Myometrial cell (primary cell): ENCODE measurements around a stretch of chr21.

DNA sequence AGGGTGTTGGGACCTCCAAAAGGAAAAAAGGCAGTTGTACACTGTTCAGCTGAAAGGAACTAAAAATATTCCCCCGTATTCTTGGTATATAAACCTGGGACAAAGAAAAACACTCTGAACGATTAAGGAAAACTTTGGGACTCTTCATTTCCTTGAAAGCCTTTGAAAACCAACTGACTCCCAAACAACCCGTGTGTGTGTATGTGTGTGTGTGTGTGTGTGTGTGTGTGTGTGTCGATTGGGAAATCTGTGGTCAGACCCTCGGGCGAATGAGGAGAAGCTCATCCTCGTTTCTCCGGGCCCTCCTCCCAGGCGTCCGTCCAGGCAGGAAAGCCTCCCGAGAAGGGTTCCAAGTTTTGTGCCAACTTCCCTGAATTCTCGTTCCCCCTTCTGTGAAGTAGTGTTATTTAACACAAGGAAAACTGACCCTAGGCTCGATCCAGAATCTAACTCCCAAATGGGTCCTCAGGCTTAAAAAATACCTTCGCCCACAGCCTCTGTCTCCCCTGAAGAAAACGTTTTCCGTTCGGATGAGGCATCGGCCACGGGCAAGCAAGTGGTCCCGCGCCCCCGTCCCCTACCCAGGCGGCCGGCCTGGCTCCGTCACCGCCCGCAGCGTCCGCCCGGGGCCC, 4411.6 kb upstream of the TPTE start:
- RAMPAGE, long total RNA = no peak

DNA sequence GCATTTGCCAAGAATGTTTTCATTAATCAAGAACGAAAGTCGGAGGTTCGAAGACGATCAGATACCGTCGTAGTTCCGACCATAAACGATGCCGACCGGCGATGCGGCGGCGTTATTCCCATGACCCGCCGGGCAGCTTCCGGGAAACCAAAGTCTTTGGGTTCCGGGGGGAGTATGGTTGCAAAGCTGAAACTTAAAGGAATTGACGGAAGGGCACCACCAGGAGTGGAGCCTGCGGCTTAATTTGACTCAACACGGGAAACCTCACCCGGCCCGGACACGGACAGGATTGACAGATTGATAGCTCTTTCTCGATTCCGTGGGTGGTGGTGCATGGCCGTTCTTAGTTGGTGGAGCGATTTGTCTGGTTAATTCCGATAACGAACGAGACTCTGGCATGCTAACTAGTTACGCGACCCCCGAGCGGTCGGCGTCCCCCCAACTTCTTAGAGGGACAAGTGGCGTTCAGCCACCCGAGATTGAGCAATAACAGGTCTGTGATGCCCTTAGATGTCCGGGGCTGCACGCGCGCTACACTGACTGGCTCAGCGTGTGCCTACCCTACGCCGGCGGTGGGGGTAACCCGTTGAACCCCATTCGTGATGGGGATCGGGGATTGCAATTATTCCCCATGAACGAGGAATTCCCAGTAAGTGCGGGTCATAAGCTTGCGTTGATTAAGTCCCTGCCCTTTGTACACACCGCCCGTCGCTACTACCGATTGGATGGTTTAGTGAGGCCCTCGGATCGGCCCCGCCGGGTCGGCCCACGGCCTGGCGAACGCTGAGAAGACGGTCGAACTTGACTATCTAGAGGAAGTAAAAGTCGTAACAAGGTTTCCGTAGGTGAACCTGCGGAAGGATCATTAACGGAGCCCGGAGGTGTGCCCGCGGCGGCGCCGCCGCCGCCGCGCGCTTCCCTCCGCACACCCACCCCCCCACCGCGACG, 2266.3 kb upstream of the TPTE start:
- RAMPAGE, long total RNA = no peak

GRCh38 chr21:8758761-8759520, 1762.4 kb upstream of the TPTE start:
- RAMPAGE, long total RNA = no peak

- RAMPAGE, long total RNA = no peak
Measured at GRCh38 chr21:8815145-8815950, 1706.0 kb upstream of the TPTE start.

DNA sequence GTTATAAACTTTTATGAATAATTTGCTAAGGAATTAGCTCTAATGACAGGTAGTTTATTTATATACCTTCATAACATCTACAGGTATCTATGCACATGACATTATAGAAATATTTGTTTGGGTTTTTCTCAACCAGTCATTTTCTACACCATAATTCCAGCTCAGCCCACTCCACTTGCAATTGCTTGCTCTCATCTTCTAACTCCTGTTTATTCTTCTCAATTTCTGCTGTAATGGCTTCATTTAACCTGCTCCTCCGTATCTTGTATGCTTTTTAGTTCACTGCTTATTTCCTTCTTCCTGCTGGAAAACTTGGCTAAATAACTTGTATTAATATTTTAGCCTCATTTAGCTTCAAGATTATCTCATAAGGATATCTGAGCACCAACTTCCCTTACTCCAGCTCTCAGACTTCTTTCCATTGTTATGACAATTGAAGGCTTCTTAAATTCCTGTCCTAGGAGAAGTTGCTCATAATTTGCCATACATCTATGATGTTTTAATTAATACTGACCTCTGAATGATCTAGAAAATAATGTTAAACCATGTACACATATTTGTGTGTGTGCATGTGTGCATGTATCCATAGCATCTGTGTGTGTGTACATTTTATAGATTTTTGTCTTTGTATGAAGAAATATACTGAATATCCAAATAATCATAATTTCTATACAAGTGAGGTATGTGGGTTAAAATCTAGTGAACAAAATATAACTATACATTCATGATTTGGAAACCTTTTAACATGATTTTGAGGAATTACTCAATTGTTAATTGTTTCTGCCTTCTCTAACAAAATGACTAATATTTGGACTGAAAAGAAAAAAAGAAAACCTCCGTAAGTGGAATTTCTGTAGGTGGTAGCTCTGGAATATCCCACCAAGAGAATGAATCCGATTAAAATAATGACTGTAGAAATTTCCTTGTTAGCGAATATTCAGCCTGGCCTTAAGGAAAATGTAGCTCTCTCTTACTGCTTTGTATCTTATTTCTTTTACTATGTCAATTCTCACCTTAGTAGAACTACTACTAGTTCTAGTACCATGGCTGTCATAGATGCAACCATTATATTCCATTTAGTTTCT, 1524.3 kb upstream of the TPTE start:
- RAMPAGE, long total RNA = no peak

GRCh38 chr21:9002037-9002880, 1519.1 kb upstream of the TPTE start:
- RAMPAGE, long total RNA = no peak

DNA sequence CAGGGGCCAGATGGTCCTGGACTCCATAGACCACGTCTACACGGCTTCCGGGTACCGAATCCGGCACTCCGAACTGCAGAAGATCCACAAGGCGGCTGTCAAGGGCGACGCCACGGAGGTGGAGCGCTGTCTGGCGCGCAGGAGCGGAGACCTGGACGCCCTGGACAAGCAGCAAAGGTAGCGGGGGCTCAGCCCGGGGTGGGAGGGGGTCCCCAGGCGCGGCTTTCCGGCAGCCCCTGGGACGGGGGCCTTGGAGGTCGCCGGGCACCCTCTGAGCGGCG, 146.5 kb downstream of the LIPI start:
- RAMPAGE, long total RNA = no peak

DNA sequence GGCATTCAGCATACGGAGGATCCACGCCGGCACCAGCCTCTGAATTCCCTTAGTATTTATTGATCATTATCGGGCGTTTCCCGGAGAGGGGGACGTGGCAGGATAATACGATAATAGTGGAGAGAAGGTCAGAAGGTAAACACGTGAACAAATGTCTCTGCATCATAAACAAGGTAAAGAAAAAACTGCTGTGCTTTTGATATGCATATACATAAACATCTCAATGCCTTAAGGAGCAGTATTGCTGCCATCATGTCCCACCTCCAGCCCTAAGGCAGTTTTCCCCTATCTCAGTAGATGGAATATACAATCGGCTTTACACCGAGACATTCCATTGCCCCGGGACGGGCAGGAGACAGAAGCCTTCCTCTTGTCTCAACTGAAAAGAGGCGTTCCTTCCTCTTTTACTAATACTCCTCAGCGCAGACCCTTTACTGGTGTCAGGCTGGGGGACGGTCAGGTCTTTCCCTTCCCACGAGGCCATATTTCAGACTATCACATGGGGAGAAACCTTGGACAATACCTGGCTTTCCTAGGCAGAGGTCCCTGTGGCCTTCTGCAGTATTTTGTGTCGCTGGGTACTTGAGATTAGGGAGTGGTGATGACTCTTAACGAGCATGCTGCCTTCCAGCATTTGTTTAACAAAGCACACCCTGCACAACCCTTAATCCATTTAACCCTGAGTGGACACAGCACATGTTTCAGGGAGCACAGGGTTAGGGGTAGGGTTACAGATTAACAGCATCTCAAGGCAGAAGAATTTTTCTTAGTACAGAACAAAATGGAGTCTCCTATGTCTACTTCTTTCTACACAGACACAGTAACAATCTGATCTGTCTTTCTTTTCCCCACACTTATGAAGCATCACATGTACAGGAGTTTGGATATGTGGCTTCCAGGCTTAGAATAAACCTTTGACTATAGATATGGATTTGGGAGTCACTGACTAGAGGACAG, 65.4 kb downstream of the RBM11 start:
- RAMPAGE, long total RNA = no peak

DNA sequence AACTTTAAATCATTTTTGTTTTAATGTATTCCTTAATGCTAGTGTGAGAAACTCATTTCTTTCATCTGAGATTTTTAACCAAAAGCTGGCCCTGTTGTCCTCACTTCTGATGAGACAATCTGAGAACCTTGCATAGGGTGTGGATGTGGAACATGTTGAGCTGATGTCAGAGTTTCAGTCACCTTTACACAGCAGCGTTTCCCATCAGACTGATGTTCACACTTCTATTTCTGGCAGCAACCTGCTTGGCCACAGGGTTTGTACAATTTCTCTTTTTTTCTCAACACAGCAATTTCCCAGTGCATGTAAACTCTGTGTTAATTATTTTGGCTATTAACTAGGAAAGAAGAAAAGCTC, 70.4 kb upstream of the HSPA13 start:
- RAMPAGE, long total RNA = no peak

DNA sequence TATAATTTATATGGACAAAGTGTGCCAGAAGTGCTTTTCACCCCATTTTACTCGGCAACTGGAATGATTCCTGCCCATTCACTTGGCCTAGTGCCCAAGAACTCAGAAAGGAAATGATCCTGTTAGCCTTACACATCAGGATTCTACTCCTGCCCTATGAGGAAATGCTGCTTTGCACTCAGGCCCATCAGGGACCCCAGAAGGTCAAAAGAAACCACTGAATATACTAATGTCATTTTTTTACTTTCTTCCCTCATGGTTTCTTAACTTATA, 65.5 kb downstream of the SAMSN1 start:
- RAMPAGE, long total RNA = no peak

GRCh38 chr21:14662683-14663008, 116.5 kb upstream of the SAMSN1 start:
- RAMPAGE, long total RNA = no peak

DNA sequence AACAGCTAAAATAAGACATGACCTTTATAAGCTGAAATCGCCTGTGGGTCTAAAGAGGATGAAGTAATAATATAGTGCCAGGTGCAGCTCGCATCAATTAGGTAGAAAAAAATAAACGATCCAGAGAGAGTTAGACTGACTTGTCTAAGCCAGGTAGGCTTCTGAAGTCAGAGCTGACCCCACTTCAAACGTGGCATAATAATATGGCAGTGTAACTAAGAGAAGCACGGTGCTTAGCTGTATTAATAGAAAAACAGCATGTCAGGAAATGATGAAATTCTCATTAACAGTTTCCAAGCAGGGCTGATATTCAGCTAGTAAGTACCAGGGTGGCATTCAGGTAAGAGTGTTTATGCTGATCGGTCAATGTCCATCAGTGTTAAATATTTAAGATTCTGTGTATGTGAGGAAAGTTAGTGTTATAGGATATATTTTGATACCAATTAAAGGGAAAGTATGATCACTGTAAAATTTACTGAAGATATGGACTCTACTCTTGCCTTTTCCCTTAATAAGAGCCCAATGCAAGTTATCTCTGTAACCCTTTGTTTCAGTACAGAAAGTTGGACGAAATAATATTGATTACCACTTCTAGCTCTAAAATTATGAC, 145.9 kb upstream of the SAMSN1 start:
- RAMPAGE, long total RNA = no peak

DNA sequence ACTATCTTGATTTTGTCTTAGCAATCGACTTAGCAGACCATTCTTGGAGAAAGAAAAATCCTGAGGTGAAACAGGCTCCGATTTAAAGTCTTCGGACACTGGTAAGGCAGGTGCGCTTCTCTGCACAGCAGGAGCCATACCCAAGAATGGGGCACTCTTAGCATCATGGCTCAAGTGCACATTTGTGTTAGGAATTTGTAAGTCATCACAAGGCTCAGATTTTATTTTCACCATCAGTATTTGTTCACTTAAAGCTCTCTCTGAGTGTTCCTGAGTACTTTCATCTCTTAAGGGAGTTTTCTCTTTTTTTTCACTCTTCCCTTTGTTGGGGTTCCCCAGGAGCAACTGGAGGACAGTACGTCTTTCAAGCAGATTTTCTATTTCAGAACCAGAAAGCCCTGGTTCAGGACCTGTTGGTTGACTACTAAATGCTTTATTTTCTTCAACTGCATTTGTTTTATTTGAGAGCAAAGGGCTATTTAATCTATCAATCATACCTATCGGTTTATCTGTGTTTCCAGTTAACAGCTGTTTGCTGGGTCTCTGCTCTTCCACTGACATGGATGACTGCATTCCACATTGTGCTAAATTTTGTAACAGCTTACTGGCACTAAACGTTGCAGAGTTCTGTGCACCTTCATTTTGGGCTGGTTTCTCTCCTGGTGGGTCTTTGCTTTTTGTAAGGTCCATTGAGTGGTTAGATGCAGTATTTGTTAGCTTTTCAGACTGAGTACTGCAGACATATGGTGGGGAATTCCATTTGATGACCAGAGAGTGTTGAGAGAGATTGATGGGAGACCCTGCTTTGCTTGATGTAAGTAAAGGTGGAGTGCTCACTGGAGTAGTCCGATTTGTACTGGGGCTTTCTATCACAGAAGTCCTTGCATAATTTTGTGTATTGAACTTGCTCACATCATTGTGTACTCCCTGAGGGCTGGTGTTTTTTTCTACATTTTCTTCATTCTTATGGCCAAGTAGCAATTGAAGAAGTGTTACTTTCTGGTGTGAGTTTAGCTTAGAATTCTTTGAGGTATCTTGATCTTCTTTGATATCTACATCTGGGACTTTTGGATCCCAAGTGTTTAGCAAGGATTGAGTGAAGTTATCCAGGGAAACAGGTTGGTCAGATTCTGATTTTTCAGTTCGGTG, 98.7 kb downstream of the NRIP1 start:
- RAMPAGE, long total RNA = no peak

DNA sequence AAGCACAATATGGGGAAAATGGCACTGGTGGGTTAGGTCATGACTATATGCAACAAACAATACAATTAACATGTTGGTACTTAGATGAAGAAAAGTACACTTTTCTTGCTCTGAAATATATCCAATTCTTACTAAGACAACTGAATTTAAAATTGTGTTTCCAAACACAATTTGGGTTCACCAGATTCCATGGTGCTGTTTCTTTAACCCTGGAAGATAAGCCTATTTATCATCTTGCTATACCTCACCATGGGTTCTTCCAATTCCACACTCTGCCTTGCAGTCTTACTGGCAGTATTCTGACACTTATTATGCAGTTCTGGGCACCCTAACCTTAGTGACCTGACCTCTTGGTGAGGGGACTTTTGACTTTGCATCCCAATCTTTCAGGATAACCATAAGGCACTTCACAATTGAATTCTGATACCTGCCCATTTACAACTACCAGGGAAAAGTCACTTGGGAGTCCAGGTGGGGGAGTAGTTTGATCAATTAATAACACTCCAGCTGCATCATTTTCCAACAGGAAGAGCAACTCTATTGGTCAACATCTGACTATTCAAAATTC, 177.1 kb upstream of the NRIP1 start:
- RAMPAGE, long total RNA = no peak

DNA sequence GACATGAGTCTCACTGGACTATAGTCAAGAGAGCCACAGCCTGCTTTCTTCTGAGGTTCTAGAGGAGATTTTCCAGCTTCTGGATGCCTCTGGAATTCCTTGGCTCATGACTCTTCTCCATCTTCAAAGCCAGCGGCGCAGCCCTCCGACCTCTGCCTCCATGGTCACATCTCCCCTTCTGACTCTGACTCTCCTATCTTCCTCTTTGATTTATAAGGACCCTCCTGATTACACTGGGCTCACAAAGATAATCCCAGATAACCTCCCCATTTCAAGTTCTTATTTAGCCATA, 86.8 kb upstream of the USP25 start:
- RAMPAGE, long total RNA = no peak

- RAMPAGE, long total RNA = no peak
Measured at GRCh38 chr21:15706595-15707089, 23.1 kb upstream of the USP25 start.

GRCh38 chr21:15784403-15785143, 54.8 kb downstream of the USP25 start:
- RAMPAGE, long total RNA = no peak

GRCh38 chr21:16258856-16259369, 529.1 kb downstream of the USP25 start:
- RAMPAGE, long total RNA = no peak

DNA sequence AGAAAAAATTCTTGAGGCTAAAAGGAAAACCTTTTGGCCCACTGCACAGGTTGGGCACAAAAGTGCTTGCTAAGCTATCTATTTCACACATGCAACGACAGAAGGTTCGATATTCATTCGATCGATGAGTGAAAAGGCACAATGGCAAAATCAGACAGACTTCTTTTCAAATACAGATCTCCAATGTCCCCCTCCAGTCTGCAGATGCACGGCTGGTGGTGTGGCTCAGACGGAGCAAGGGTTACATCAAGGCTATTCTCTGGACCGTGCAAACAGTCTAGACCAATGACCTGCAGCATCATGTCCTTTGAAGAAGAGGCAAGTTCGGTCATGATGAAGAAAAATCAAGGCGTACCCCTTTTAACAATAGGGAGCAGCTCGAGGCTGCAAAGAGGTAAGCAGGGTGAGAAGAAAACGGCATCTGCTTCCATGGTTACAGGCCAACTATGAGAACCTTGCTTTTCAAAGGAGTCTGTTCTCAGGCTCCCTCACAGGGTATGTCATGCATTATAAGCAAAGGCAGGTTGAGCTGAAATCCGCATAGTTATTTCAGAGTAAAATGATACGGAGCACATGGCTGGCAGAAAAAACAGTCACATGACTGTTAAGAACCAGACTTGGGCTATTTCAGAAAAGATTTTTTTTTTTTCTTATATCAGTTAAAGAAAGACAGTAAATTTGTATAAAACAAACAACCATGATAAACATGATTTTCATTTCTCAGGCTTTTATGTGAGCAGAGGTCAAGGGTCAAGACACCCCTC, 579.8 kb downstream of the USP25 start:
- RAMPAGE, long total RNA = no peak

GRCh38 chr21:16394344-16394933, 664.7 kb downstream of the USP25 start:
- RAMPAGE, long total RNA = no peak